ENCODE measurements around a stretch of chr9.

DNA sequence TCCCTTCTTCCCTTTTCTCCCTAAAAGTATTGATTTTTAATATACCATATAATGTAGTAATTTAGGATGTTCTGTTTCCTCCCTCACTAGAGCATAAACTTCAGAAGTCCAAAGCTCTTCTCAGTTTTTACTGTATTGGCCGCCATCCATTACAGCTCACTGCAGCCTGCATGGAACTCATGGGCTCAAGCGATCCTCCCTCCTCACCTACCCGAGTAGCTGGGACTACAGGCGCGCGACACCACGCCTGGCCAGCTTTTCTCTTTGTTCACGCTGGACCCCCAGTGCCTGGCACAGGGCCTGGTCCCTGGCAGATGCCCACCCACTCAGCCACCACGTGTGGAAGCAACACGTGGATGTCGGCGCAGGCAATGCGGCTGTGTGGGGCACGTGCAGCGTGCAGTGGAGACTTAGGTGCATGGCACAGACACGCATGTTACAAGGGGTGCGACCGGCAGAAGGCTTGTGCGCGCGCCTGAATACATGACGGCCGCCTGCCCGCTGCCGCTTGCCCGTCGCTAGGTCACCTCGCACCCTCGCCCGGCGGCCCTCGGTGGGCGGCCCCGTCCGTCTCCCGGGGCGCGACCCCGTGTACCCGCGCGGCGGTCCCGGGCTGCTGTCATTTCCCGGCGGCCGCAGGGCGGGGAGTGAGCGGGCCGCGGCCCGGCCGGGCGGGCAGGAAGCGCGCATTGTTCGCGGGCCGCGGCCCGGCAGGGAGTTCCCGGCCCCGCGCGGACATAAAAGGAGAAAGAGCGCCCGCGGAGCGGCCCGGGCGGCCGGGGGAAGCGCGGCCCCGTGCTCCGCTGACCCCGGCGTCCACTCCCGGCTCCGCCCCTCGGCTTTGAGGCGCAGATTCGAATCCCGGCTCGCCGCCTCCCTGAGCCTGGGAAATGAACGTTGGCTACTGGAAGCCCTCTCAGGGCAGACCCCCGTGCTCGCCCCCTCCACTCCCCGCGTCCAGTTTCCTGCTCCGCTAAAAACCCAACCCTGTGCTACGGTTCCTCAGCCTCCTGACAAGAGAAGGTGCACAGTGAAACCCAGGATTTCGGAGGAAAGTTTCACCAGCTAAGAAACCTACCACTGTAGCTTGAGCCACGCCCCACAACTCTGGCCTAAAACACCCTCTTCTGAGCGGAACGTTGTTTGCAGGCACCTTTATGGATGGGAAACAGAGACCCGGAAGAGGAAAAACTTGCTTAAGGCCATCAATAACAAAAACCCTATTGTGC is 24.0 kb upstream of the PTGS1 start:
- RRBS: 2% methylated on average over 40 of the region's 98 CpGs
CAGE:
- cytosol, long polyA plus RNA: no peak
- long polyA plus RNA: no peak
- nucleus, long polyA plus RNA: no peak

GRCh38 chr9:122389765-122390469 is 19.1 kb downstream of the PTGS1 start:
- RRBS: no CpG with 5 or more reads among the region's 10 CpGs
CAGE:
- cytosol, long polyA plus RNA: no peak
- long polyA plus RNA: no peak
- nucleus, long polyA plus RNA: no peak

DNA sequence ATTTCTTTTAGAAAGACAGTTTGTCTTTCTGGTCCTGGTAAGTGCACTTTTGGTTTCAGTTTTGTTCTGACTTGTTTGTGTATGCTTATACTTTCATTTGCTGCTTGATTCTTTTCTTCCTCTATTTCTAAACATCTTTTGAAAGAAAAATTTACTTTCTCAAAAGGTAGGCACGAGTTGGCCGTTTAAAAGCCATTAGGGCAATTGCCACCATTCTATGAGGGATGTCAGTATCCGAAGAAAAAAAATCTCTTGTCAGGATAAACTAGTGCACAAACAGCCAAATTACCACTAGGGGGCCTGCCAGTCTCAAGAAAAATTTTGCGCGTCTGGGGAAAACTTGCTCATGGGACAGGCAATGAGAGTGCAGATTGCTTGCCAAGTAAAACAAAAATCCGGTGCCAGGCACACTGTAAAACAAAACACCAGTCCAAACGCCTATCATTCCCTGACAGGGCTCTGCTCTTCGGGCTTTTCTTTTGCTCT is 12.8 kb downstream of the OR1J1 start:
- RRBS: no CpG with 5 or more reads among the region's 8 CpGs
CAGE:
- cytosol, long polyA plus RNA: no peak
- long polyA plus RNA: no peak
- nucleus, long polyA plus RNA: no peak

- RRBS: no CpG with 5 or more reads among the region's 13 CpGs
CAGE:
- cytosol, long polyA plus RNA: no peak
- long polyA plus RNA: no peak
- nucleus, long polyA plus RNA: start-site peak on the minus strand at chr9:122820223-122820272, 29 reads
Measured at GRCh38 chr9:122819084-122820542, 8.8 kb downstream of the PDCL start.

DNA sequence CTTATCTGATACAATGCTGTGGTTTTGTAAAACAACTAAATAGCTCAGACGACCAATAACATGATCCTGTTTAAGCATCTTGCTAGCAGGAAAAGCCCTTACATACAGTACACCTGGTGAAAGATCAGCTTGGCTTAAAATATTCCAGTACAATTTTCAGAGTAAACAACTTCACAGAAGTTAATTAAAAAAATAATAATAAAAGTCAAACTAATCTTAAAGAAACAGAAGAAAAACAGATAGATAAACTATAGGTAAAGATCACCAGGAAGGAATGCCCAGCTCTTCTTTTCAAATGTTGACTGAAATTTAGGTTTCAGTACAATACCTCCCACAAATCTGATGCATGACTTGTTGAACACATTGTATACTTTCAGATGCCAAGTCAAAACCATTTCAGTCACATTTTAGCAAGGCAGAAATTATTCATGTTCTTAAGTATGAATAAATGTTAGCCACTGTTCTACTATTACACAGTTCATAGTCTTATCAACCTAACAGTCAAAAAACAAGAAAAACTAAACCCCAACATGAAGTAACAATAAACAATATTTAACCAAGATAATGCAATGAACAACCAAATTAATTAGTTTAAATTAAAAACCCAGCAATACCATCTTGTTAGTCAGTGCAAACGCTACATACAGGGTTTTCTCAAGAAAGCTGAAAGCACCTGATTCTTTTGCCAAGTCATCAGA is 19.8 kb upstream of the PDCL start:
- RRBS: no CpG with 5 or more reads among the region's 2 CpGs
CAGE:
- cytosol, long polyA plus RNA: no peak
- long polyA plus RNA: no peak
- nucleus, long polyA plus RNA: no peak

DNA sequence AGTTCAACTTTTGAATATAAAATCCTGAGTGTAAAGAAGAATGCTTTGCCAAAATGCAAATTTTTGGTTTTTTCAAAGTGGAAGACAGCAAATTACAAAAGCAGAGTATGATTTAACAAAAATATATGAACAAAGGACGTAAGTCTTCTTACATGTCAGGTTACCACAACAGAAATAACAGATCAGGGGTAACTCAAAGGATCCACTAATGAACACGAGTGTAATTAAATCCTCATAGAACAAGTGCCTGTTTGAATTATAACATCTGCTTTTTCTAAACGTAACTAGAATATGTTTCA is 1.8 kb downstream of the RC3H2 start:
- RRBS: no CpG with 5 or more reads among the region's 3 CpGs
CAGE:
- cytosol, long polyA plus RNA: no peak
- long polyA plus RNA: no peak
- nucleus, long polyA plus RNA: no peak

DNA sequence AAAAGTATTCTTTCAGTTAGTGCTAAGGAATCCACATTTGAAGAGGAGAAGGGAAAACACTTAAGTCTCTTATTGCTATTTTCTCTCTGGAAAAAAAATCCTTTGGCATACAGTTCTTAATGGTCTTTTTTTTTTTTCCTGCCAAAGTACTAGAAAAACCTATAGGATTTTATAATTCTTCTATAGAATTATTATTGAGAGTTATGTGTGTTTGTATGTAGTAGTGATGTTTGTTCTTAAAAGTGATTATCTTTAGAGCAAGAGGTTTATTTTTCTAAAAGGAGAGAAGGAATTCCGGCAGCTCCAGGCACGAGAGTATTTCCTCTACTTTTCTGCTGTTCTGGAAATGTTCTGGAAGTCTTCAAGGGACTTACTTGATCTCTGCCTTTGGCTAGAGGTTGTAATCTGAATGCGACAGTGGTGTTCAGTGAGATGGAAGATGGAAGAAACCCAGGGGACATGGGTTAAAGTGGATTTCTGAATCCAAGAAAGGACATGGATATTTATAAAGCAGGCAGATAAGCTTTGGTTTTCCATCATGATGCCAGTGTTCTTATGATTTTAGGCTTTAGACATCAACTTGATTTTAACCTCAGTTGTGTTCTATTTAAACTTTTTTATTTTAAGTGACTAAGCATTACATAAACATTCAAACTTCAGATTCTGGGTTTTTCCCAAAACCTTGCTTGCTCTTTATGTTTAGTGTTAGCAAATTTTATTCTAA is 3.4 kb downstream of the GPR21 start:
- RRBS: no CpG with 5 or more reads among the region's 3 CpGs
CAGE:
- cytosol, long polyA plus RNA: no peak
- long polyA plus RNA: no peak
- nucleus, long polyA plus RNA: no peak

DNA sequence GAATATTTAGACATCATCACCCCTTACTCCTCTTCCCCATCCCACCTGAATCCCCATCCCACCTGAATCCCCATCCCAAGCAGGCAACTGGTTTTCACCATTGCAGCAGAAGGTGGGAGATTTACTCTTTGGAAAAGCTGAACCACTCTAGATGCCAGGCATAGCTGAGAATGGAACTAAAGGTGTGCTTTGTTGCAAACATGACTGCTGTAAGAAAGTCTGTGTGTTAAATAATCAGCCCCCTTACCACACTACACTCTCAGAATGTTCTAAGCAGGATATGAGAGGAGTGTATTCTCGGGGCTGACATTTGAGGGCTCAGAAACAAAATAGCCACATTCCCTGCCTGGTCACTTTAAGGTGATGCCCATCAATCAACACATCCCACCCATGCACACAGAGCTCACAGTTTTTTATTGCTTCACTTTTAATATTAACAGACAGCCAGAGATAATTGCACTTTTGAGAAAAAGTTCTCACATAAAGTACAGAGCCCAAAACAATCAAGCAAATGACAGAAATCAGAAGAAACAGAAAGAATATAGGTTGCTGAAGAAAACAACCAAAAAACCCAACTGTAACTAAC is 8.5 kb downstream of the GPR21 start:
- RRBS: no CpG with 5 or more reads among the region's 1 CpG
CAGE:
- cytosol, long polyA plus RNA: no peak
- long polyA plus RNA: no peak
- nucleus, long polyA plus RNA: no peak

DNA sequence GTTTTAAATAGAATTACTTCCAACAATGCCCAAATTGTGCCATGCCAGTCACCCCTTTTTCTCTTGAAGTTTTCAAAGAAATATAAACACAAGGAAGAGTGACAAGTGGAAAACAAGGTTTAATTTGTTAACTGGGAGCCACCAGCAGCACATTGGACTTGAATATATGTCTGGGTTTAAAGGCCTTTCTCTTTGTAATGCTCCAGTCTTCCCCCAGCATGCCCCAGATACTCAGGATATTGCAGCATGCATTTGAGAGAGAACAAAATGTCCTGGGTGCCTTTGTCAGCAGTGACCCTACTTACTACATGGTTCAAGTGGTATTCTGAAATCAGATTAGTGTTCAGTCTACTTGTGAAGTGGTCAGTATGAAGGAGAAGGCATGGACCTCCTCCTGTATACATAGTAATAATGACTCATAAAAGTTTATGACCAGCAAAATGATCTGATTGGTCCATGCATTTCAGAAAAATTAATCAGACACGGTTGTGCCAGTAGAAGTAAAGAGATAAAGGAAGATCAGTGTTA is 25.3 kb downstream of the GPR21 start:
- RRBS: no CpG with 5 or more reads among the region's 1 CpG
CAGE:
- cytosol, long polyA plus RNA: no peak
- long polyA plus RNA: no peak
- nucleus, long polyA plus RNA: no peak

GRCh38 chr9:123111074-123112272 is 78.0 kb downstream of the GPR21 start:
- RRBS: 68% methylated on average over 4 of the region's 25 CpGs
CAGE:
- cytosol, long polyA plus RNA: no peak
- long polyA plus RNA: no peak
- nucleus, long polyA plus RNA: no peak

GRCh38 chr9:123122565-123123128 is 89.2 kb downstream of the GPR21 start:
- RRBS: no CpG with 5 or more reads among the region's 5 CpGs
CAGE:
- cytosol, long polyA plus RNA: no peak
- long polyA plus RNA: no peak
- nucleus, long polyA plus RNA: no peak

GRCh38 chr9:123337867-123338555 is 18.0 kb upstream of the CRB2 start:
- RRBS: no CpG with 5 or more reads among the region's 9 CpGs
CAGE:
- cytosol, long polyA plus RNA: no peak
- long polyA plus RNA: no peak
- nucleus, long polyA plus RNA: no peak

DNA sequence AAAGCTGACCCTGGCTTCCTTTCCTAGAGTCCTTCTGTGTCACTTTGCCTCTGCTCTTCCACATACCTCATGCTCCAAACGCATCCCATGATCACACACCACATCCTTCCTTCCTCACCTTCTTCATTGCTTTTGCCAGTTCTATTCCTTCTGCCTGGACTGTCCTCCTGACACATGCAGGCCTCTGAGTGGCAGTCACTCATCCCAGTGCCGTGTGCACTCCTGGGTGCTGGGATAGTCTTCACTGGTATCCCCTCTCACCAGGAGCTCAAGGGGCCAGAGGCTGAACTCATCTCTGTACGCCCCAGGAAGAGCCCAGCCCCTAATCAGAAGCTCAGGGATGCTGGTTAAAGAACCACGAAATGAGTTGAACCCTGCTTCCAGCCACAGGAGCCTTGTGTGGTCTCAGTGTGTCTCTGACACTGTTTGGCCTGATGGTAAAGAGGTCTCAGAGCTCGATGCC is 105.1 kb downstream of the CRB2 start:
- RRBS: no CpG with 5 or more reads among the region's 5 CpGs
CAGE:
- cytosol, long polyA plus RNA: no peak
- long polyA plus RNA: no peak
- nucleus, long polyA plus RNA: no peak

DNA sequence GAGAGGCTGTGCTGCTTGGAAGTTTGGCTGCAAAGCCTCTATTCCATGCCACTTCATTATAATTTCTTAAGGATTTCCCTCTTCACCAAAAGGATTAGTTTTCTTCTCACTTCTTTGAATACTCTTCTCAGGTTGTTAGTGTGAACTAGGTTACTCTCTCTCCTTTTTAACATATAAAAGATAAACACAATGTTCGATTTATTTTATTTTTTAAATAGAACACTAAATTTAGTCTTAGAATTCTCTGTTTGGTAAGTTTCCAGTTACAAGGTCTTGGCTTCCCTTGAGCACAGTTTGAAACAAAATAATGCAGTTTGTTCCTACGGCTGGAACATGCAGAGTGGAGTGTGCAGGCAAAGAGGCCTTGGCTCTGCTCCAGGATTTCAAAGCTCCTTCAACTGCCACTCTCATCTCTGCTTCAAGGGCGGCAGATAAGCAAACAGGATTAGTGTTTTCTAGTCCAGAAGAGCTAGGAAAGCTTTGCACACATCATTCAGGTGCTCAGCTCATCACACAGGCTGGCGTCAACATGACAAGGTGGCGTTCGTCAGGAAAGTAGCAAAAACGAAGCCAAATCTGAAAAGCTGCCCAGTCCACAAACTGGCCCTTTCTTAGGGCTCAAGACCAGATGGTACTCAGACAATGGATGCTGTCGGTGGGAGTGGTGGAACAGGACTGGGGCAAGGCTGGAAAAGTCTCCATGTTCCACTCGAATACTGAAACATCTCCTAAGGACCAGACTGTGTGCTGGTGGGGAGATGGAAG is 286.6 kb downstream of the CRB2 start:
- RRBS: no CpG with 5 or more reads among the region's 9 CpGs
CAGE:
- cytosol, long polyA plus RNA: no peak
- long polyA plus RNA: no peak
- nucleus, long polyA plus RNA: no peak

GRCh38 chr9:123761844-123762563 is 167.9 kb downstream of the DENND1A start:
- RRBS: no CpG with 5 or more reads among the region's 4 CpGs
CAGE:
- cytosol, long polyA plus RNA: no peak
- long polyA plus RNA: no peak
- nucleus, long polyA plus RNA: no peak

DNA sequence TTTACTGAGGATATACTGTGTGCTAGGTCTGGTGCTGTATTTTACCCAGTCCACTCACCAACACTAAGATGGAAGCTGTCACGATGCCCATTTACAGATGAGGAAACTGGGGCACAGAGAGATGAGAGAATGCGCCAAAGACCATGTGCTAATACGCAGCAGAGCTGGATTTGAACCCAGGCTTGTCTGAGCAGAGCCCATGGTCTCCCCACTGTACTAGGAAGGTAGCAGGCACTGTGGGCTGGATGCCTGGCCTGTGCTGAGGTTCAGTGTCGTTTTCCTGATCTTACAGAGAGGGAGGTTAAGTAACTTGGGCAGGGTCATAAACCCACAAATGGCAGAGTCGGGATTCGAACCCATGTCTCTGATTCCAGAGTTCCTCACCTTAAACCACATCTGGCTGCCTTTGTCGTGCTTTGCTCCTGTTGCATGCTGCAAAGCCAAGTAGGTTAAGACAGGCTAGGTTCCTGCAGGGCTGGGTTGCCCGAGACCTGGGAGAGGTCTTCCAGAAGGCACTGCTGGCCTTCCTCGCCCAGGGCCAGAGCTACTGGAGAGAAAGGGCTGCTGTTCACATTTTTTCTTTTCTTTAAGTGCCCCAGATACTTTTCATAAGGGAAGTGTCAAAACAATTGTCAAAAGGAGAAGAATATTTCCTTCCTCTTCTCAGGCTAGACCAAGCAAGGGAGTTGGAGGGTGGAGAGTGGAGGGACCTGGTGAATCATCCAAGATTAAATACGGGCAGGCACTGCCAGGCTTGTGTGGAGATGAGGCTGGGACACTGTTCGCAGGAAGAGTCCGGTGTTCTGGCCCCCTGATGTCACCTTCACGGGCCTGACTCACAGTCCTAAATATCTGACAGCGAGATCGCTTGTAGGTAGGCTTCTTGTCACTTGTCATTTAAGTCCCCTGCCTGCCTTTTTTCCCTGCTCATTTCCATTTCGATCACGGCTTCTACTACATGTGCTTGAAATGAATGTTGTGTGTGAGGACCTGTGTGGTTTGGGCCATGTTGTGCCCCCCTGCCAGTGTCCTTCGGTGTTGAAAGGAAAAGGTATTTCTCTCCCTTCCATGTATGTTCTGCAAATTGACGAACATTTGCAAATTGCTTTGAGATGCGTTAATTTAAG is 3.3 kb downstream of the NEK6 start:
- RRBS: no CpG with 5 or more reads among the region's 20 CpGs
CAGE:
- cytosol, long polyA plus RNA: no peak
- long polyA plus RNA: no peak
- nucleus, long polyA plus RNA: no peak

DNA sequence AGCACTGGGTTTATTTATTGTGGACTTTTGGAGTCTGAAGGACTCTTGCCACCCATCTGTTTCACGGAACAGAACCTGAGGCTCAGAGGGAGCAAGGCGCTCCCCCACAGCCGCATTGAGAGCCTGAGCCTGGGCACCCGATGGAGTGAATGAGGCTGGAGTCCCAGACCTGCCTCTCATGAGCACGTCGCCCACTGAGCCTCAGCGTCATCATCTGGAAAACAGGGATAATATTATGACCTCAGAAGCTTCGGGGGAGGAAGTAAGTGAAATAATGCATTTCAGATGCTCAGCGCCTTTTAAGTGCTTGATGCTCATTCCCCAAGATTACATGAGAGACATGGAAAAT is 5.5 kb downstream of the NEK6 start:
- RRBS: no CpG with 5 or more reads among the region's 9 CpGs
CAGE:
- cytosol, long polyA plus RNA: no peak
- long polyA plus RNA: no peak
- nucleus, long polyA plus RNA: no peak

- RRBS: no CpG with 5 or more reads among the region's 21 CpGs
CAGE:
- cytosol, long polyA plus RNA: no peak
- long polyA plus RNA: no peak
- nucleus, long polyA plus RNA: no peak
Measured at GRCh38 chr9:124290060-124290603, 32.4 kb downstream of the NEK6 start.

DNA sequence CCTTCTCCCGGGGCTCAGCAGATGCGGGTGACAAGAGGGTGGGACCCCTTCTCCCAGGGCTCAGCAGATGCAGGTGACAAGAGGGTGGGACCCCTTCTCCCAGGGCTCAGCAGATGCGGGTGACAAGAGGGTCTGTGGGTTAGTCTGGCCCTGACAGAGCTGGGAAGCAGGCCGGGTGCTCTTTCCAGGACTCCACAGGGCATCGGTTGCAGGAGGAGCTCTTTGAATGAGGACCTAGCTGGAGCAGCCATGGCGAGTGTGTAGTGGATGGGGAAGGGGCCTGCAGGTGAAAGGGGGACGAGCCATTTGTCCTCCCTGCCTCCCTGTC is 73.9 kb downstream of the PSMB7 start:
- RRBS: no CpG with 5 or more reads among the region's 7 CpGs
CAGE:
- cytosol, long polyA plus RNA: no peak
- long polyA plus RNA: no peak
- nucleus, long polyA plus RNA: no peak

- RRBS: no CpG with 5 or more reads among the region's 24 CpGs
CAGE:
- cytosol, long polyA plus RNA: no peak
- long polyA plus RNA: no peak
- nucleus, long polyA plus RNA: no peak
Measured at GRCh38 chr9:124350701-124351960, 64.1 kb downstream of the PSMB7 start.